Vein endothelial cell (primary cell): Measurements from ENCODE around the genes PSMA8 and KCTD1.

DNA sequence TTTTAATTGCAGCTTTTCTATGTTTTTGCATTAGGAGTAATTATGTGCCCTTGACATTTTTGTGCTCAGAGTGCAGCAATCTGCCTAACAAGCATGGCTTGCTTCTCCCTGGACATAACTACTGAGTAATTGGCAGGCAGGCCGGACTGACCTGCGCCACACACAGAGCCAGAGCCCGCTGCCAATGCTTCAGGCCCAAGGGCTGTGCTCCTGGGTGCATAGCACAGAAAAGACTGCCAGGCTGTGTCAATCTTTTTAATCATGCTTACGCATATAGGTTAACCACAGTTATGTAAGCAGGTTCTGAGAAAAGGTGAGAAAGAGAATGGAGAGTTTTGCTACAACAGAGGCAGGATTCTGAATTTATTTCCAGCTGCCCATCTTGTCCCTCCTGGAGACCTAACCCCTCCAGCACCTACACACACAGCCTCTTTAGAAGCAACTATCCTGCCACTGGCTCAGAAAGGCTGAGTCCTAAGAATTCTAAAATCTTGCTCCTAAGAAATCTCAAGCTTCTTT is 22.0 kb upstream of the TTC39C start:
- CAGE, long polyA plus RNA, result no peak

GRCh38 chr18:24016679-24017078 is 2.1 kb downstream of the TTC39C start:
- CAGE, long polyA plus RNA, result no peak

DNA sequence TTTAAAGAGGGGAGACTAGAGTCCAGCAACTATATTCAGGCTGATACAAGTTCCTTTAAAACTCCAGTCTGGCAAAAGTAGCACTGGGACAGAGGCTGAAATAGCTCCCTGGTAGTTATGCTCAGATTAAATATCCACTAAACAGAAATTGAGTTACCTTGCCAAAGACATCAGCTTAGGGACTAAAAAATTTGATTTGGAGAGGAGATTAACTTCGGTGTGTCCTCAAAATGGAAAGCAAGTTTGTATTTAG is 127.2 kb downstream of the OSBPL1A start:
- CAGE, long polyA plus RNA, result no peak

- CAGE, long polyA plus RNA, result no peak
Measured at GRCh38 chr18:26133439-26134143, at the start of gene PSMA8. TSS of gene PSMA8 (plus strand) at chr18:26133869.

DNA sequence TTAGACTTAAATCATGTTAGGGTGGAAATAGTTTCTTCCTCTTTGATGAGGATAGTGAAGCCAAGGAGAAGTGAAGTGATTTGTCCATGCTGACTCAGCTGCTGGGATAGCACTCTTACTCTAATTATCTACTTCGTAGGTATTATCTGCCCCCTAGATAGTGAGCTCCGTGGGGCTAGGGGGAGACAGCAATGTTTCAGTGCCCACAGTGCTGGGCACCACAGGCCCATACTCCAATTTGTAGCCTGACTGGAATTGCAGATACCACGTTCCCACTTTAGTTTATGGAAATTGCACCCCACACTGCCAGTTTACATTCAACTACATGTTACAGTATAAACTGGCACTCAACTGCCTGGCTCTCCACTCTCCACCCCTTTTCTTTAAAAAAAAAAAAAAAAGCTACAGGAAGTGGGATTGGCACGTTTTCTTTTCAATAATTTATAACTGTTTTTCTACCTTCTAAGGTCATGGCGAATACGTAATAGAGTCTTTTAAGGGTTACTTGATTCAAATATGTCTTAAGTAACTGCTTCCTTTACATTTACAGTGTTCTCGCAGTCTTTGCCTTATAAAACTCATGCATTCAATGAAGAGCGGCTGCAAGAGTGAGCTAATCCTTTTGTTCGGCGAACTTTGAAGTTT is 2.4 kb downstream of the KCTD1 start:
- CAGE, long polyA plus RNA, result no peak

DNA sequence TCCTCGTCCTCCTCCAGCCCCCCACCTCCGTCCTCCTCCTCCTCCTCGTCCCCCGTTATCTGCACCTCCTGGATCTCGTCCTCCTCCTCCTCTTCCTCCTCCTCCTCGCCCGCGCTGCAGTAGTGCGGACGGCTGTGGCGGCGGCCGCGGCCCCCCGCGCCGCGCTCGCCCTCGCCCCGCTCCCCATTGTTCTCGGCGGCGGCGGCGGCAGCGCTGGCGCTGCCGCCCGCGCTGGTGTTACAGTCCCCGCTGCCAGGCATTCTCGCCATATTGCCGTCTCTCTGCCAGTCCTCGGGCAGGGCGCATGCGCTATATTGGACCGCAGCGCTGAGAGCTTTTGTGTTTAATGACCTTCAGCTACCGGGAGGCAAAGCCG is at the start of gene KCTD1:
TSS of gene KCTD1 (minus strand) at position 286 of the 376 bp plus-strand sequence.
- CAGE, long polyA plus RNA, result no peak

GRCh38 chr18:26655262-26655644 is 106.9 kb upstream of the KCTD1 start:
- CAGE, long polyA plus RNA, result no peak

GRCh38 chr18:26697816-26698210 is 149.5 kb upstream of the KCTD1 start:
- CAGE, long polyA plus RNA, result no peak

DNA sequence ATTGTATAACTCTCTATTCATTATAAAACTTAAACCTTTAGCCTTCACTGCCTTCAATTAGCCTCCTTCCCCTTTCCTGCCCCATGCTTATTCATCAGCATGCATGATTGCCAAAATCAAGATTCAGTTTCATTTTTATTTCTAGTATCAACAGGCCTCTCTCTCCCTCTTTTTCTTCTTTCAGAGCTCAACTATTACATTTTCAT is 113.1 kb downstream of the AQP4 start:
- CAGE, long polyA plus RNA, result no peak

- CAGE, long polyA plus RNA, result no peak
Measured at GRCh38 chr18:27142550-27143448, 42.3 kb downstream of the CHST9 start.

DNA sequence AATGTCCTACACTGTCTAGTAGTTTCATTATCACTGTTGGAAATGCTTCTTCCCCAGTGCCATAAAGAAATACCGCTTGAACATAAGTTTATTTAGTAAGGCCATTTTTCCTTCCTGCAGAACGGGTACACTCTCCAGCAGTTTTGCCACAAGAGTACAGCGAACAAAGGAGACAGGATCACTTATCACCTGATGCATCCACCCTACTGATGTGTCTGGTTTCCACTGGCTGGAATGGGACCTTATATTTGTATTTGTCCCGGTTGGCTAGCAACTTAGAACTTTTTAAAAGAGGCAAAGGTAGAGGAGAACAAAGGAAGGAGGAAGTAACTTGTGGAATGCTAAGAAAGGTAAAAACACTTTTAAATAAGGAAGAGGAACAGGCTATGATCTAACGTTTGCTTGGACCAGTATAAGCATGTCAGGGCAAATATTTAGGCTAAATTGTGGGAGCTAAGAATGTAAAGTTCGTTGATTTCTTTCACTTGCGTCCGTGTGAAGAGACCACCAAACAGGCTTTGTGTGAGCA is 46.2 kb upstream of the CHST9 start:
- CAGE, long polyA plus RNA, result no peak

- CAGE, long polyA plus RNA, result no peak
Measured at GRCh38 chr18:27921733-27922591, 255.0 kb downstream of the CDH2 start.

DNA sequence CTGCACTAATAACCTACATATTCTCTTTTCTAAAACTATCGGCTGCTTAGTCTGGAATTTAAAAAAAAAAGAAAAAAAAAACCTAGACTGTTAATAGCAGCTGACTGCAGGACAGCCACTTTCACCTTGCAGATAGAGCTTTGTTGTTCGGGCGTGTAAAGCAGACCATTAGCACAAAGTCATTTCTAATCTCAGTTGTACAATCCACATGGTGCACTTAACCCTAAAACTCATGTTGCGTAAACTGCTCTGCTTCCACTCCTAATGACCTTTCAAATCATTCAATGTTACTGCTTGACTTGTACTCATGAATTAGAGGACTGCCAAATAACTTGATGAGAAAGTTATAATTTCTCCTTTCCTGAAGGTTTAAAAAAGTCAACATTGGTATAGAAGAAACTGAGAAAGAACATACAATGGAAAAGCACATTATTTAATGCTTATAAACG is 2.7 kb downstream of the CDH2 start:
- CAGE, long polyA plus RNA, result no peak

DNA sequence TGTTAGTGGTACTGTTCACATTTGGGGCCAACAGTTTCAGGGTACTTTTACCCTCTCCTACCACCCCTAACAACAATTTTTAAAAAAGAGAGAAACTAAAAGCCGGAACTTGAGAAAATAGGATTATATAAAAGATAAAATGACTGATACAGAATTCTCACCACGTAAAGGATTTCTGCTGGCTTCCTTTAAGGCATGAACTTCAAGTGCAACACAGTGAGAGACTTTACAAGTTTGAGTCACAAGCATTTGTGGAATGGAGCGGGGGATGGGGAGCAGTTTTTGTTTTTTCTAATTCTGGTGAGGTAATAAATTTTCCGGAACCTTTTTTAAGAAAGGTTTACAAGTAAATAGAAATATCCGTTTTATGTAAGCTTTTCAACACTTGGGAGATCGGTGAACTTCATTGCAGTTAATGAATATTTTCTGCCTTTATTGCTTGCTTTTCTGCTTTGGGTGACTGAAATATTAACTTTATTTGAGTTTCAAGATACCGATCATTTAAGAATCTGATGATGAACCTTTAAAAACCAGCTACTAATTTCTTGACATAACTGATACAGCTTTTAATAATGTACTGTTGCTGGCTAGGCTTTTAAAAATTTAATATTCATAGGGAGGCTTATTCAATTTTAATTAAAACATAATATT is 1.9 kb upstream of the CDH2 start:
- CAGE, long polyA plus RNA, result no peak

DNA sequence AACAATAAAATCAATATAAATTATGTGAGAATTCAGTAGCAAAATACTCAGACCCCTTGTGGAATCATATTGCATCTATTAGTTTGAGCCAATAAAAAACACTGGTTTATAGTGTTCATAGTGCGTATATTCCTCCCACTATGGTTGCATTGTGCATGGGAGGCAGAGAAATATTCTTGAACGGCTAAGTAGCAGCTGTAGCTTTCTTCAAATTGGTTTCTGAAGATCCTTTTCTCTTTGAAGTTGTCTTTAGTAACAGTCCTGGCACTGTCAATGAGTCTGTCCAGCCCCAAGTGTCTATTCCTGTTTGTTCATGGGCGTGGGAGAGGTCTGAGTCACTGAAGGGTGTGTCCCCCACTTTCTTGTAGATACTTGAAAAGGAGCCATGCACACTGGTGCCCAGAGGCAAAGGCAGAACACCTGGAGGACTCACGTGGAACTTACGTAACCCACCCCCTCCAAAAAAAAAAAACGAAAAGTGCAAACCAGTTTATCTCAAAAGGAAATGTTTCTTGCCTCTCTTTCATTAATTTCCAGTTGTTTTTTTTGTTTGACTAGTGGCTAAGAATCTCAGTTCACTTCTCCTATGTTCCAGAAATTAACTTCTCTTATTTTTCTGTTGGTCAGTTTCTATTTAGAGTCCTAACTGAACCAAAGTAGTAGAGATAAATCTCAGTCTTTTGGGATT is 55.1 kb downstream of the DSC3 start:
- CAGE, long polyA plus RNA, result no peak

DNA sequence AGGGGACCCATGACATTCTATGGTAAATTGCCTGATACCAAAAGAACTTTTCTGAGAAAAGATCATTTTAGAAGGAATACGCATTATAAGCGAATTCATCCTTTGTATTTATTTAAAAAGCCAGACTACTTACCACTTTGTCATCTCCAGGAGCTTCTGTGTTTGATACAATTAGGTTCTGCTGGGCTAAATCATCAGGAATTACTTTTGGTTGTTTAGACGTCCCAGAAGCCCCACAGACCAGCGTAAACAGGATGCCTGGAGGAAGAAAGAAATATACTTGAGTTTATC is 28.0 kb upstream of the DSC3 start:
- CAGE, long polyA plus RNA, result no peak

GRCh38 chr18:31244651-31245387 is 73.1 kb upstream of the DSG1 start:
- CAGE, long polyA plus RNA, result no peak

GRCh38 chr18:31336364-31336642 is 18.3 kb downstream of the DSG1 start:
- CAGE, long polyA plus RNA, result no peak

GRCh38 chr18:31622613-31623071 is 31.0 kb downstream of the TTR start:
- CAGE, long polyA plus RNA, result no peak

DNA sequence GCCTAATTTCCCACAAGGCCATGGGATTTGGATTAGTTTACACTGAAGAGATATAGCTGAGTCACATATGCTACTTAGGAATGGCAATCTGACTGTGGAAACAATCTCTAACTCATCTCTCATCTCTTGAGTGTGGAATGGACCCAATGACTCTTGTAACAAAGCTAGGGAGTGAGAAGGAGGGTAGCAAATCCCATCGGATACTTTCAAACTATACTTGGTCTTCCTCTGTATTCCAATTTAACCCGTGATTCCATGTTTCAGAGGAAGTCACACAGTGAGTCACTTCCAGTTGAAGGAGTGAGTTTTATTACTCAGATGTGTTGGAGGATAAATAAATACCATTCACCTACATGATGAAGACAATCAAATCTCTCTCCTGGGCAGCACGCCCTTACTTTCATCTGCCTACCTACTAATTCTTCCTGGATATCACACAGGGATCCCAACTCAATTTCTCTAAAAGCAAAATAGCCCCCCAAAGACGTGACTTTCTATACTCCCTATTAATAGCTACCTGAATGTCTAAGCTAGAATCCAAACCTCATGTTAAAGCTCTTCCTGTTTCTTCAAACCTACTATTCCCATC is 5.0 kb downstream of the B4GALT6 start:
- CAGE, long polyA plus RNA, result no peak